ENCODE measurements around a stretch of chr13.

- RRBS = no CpG with 5 or more reads among the region's 14 CpGs
Observed at GRCh38 chr13:95604011-95604778, 40.3 kb downstream of the DZIP1 start.

- RRBS = no CpG with 5 or more reads among the region's 2 CpGs
Observed at GRCh38 chr13:95740785-95741079, 63.8 kb downstream of the DNAJC3 start.

GRCh38 chr13:95785678-95786206 lies 108.8 kb downstream of the DNAJC3 start:
- RRBS = no CpG with 5 or more reads among the region's 8 CpGs

- RRBS = no CpG with 5 or more reads among the region's 9 CpGs
Observed at GRCh38 chr13:97113297-97114222, 108.6 kb upstream of the MBNL2 start.

DNA sequence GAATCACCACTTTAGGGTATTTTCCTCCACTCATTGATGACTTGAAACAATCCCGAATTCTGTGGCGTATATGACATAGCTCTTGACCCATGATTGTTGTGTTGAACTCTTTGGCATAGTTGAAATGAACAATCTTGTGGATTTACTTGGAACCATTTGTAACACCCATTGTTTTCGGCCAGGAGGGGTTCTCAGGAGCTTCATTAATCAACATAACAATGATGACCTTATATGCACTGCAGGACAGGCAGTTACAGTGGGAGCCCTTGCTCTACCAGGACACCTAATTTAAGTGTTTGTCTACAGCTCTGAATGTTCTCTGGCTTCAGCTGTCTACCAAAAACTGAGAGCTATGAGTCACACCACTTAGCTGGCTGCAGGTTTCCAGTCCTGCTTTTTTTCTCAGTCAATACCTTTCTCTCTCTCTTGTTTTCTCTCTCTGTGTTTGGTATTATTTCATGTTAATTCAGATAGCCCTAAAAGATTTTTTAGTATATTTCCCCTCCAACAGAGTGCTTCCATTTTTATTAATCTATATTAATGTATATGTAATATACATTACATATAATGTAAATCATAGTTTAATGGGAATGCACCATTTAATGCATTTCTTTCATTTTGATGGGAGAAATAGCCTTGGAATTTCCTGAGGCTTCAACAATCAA lies 105.4 kb upstream of the MBNL2 start:
- RRBS = no CpG with 5 or more reads among the region's 3 CpGs

DNA sequence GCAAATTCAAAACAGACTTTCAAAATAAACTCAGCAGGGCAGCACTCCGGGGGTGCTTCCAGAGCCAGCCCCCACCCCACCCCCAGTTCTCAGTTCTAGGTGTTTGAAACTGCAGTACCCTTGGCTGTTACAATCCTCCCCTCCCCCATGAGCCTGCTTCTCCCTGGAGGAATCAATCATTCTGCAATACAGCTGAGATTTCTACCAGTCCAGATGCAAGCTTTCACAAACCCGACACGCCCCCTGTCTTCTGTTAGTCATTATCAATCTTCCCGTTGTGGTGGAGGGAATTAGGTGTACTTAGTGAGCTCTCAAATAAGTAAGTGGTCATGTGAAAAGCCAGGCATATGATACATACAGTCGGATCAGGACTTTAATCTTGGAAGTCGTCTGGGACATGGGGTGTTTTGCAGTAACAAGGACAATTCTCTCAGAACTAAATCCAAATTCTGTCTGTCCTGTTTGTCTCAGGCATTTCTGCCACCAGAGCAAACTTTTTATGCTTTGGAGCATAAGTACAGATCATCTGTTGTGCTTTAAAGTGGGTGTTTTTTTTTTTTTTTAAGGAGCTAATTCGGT lies 96.7 kb upstream of the MBNL2 start:
- RRBS = no CpG with 5 or more reads among the region's 7 CpGs

- RRBS = no CpG with 5 or more reads among the region's 9 CpGs
Observed at GRCh38 chr13:97142467-97143075, 79.6 kb upstream of the MBNL2 start.

DNA sequence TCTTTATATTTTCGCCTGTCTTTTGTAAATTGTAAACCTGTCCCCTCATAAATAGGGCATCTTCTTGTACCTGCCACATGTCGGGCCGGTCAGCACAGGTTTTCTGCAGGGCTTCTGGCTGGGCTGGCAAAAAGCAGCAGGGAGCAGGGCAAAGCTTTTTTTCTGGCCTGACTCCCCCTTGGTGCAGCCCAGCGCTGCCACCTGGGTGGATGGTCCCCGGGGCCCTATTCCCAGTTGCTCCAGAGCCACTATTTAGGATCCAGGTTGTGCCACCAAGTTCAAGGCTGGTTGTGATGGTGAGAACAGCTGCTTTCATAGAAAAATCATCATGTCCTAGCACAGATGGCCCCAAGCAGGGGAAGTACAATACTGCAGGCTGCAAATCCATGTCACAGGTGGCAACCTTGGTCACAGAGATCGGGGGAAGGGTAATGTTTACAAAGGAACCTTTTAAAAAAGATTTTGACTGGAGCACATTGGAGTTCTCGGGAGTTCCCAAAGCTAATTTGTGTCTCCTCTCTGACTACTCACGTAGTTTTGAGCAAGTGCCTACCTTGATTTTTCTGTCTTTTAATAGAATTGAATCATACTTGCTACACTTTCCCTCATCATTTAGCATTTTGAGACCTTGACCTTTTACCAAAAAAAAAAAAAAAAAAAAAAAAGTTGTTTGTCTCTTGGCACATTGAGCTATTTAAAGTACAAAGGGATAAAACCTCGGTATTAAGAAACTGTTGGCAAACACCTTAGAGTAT lies 2.0 kb downstream of the MBNL2 start:
- RRBS = no CpG with 5 or more reads among the region's 9 CpGs

GRCh38 chr13:97224886-97225429 lies 2.8 kb downstream of the MBNL2 start:
- RRBS = no CpG with 5 or more reads among the region's 3 CpGs

GRCh38 chr13:97269599-97270295 lies 47.6 kb downstream of the MBNL2 start:
- RRBS = no CpG with 5 or more reads among the region's 6 CpGs

DNA sequence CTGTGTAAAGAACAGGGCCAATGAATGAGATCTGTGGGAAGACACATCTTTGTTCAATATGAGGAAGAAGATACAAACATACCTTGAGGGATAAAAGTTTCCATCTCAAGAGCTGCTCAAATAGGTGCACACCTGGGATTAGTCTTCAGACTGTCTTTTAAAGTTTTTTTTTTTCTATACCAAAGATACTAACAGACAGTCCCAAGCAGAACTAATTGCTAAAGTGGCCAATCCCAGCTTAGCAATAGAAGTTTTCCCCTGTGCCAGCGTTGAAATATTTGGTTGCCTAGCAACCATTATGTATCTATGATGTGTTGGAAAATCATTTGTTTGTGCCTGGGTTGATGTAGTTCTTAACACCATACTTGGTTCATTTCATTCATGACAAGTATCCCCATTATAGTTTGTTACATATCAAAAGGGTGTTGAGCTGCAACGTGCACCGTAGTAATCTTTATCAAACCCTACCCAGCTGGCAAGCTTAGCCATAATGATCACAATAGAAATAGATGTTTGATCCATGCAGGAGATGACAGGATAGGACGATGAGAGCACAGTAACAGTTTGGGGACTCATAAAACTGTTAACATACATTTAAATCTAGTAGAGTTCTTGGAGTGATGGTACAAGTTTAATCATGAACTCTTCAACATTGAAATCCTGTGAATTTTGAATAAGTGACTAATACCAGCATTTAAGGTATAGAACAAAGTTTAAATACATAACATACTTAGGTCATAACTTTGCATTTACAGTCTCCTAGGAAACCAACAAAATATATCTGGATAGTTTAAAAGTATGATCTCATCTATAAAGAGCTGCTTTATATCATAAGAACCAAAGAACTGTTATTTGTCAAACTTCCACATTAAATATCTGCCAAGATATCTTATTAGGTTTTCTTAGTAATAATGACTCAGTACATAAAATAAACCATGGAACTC lies 73.3 kb downstream of the MBNL2 start:
- RRBS = no CpG with 5 or more reads among the region's 4 CpGs

DNA sequence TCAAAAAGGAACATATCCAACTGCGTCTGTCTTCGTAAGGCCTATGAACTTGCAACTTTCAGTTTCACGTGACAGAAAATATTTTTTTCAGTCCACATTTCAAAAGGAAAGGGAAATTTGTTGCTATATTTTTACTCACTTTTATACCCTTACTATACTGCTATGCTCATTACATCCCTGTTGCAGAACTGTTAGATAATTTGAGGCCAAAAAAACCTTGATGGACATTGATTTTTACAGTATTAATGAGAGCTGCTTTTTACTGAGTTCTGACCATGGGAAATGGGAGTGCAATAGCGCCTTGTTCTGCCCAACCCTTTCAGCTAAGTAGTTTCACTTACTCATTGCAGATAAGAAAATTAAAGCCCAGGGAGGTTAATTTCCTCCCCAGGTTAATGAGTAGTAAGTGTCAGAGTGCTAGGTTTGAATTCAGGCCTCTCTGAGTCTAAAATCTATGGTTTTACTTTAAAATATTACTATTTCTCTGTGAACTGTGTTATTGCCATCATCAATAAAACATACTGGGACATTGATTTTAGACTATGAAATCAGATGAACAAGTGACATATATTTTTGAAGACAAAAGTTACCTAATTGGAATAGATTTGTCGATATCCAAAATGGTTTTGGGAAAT lies 93.6 kb upstream of the RAP2A start:
- RRBS = no CpG with 5 or more reads among the region's 5 CpGs

DNA sequence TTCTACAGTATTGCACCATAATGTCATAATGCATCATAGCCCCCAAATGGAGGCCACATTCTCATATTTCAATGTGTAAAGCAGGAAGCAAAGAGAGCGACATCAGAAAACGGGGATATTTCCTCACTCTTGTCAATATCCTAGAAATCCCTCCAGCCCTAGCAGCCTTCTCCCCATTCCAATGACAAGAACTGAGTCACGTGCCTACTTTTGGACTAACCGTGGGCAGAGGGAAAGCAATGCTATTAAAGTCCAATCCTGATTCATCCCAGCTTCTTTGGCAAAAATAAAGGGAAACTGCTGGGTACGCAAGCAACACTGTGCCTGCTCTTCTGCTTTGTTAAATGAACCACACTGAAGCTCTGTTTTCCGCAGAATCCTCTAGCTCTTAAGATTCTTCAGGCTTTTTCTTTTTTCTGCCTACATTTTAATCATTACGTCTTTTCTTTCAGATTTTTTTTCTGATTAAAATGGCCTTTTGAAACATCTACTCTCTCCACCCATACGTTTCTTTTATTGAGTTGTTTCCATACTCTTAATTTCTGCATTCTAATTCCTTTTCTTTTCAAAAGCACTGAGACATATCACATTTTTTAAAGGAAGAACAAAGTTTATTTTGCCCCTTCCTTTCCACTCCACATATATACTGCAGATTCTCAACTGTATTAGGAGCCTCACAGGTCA lies 4.1 kb upstream of the RAP2A start:
- RRBS = no CpG with 5 or more reads among the region's 8 CpGs

DNA sequence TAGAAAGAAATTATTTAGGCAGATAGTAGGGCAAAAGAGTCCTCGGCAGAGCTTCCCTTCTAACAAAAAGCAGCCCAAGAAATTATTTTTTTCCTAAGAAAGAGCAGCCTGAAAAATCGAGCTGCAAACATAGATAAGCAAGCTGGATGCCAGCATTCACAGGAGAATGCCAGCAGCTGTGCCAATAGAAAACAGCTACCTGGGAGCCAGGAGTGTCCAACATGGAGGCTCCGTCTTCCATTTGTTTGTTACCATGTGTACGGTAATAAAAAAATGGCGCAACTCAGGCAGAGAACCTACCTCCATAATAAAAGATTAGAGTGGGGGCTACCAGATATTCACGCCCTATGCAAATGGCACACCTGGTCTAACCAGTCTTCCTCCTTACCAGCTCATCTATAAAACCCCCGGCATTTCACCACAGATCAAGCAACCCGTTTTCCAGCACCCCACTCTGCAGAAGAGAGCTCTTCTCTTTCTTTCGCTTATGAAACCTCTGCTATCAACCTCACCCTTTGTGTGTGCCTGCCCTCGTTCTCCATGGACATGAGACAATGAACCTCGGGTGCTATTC lies 77.5 kb upstream of the IPO5 start:
- RRBS = no CpG with 5 or more reads among the region's 11 CpGs

GRCh38 chr13:98171957-98172716 lies 4.9 kb downstream of the RNF113B start:
- RRBS = no CpG with 5 or more reads among the region's 15 CpGs

GRCh38 chr13:98252771-98253175 lies 75.7 kb upstream of the RNF113B start:
- RRBS = no CpG with 5 or more reads among the region's 5 CpGs

- RRBS = 97% methylated on average over 5 of the region's 35 CpGs
Observed at GRCh38 chr13:98394863-98395472, 181.9 kb downstream of the STK24 start.

DNA sequence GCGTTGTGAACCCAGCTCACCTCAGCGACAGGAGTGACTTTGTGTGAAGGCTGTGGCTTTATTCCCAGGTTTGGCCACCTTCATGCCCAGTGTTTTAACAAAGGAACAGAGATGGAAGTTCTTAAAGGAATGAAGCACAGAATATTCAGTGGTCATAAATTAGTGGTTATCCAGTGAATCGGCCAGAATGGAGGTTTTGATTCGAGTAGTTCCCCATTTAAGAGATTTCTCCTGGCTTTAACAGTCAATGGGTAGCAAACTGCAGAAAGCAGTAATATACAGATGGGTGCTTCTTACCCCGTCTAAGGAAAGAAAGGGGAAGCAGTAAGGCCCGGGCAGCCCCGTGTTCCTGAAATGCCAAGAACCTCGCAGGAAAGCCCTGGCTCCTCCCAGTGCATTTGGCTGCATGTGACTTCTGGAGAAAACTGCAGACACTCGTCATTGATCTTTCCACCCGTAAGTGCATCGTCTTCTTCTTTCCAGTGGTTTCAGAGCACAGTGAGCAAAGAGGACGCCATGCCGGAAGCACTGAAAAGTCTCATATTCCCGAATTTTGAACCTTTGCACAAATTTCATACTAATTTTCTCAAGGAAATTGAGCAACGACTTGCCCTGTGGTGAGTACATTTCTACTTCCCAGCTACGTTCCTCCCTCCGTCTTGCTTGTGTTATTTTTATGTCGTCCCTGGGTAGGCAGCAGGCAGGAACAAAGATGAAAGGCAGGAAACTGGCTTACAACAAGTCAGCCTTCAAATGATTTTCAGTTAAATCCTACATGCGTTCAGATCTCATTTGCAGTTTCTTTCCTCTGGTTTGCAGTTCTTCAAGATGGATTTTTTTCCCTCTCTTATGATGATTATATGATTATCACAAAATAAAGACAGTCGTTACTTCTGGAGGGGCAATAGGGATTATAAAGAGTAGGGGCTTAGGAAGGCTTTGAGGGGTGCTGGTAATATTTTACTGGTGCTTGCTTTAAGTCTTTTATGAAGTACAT lies 165.2 kb downstream of the STK24 start:
- RRBS = no CpG with 5 or more reads among the region's 20 CpGs

- RRBS = 42% methylated on average over 9 of the region's 25 CpGs
Observed at GRCh38 chr13:98430897-98431573, 145.9 kb downstream of the STK24 start.